GM23338 (cell line): ENCODE measurements around a stretch of chr12.

- PRO-cap: no peak
- RAMPAGE, long total RNA: no peak
These were observed 16.7 kb downstream of the NCOR2 start for GRCh38 chr12:124550636-124551172.

GRCh38 chr12:124567669-124568032 is 239 bp upstream of the NCOR2 start:
- PRO-cap: no peak
- RAMPAGE, long total RNA: no peak

- PRO-cap: no peak
- RAMPAGE, long total RNA: no peak
These were observed 132.5 kb upstream of the NCOR2 start for GRCh38 chr12:124699854-124700347.

- PRO-cap: no peak
- RAMPAGE, long total RNA: no peak
These were observed 108.5 kb downstream of the SCARB1 start for GRCh38 chr12:124755074-124755573.

DNA sequence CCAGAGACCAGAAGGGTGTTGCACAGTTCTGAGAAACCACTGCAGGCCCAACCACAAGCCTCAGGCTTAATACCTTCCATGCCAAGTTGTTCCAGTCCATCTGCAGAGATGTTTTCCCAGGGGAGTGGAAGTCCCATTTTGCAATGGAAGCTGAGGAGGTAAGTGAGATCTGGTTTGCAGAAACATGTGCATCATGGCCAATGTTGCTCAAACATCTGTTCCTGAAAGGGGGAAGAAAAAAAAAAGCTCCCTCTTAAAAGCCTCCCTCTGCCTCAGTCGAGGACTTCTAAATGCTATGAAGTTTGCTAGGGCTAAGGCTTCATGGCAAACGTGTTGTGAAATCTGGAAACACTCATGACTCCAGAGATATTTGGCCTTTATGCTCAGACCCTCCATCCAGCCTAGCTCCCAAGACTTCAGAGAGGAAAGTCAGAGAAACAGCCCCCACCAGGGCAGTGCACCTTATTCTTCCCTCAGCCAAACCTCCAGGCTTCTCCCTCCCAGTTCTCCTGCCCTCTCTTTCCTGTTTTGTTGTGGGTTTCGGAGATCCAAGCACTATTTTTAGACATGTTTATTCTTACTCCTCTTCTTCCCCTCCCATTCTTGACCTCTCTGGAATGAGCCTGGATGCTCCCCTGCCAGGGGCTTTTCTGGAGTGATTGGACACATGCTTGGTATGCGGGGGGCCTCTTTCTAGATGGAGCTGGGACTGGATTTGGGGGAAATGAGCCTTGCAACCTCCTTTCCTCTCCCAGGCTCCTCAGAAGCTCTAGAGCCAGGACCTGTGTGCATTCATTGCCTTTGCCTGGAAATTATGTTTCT is 98.4 kb downstream of the SCARB1 start:
- PRO-cap: no peak
- RAMPAGE, long total RNA: no peak

- PRO-cap: no peak
- RAMPAGE, long total RNA: no peak
These were observed 2.3 kb upstream of the UBC start for GRCh38 chr12:124916717-124917119.

- PRO-cap: no peak
- RAMPAGE, long total RNA: no peak
These were observed 35.7 kb upstream of the AACS start for GRCh38 chr12:125029393-125030022.

- PRO-cap: no peak
- RAMPAGE, long total RNA: no peak
These were observed 53.5 kb downstream of the AACS start for GRCh38 chr12:125118513-125119298.

- PRO-cap: no peak
- RAMPAGE, long total RNA: no peak
These were observed 704.8 kb downstream of the TMEM132B start for GRCh38 chr12:125890987-125891446.

DNA sequence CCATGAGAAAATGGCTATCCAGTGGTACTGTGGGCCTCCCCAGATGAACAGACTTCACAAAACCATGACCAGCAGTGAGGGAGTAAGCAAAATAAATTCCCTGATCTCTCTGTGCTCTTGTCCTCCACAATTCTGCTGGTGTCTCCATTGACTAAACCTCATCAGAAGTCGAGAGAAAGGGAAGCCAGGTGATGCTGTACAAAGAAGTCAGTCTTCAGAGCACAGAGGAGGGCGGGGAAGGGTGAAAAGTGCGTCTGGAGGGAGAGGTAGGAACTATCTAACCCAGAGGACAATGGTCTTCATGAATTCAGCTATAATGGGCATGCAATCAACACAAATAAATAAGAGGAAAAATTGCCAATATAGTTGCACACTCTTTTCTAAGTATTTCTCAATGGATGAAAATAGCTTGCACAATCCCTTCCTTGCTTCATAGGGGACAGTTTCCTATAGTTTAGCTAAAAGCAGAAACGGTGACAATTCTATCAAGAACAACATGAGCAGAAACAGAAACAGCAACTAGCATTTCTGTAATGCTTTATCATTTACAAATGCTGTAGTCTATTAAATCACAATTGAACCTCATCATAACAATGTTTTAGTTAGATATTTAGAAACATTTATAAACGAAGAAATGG is 810.2 kb downstream of the TMEM132B start:
- PRO-cap: no peak
- RAMPAGE, long total RNA: no peak

DNA sequence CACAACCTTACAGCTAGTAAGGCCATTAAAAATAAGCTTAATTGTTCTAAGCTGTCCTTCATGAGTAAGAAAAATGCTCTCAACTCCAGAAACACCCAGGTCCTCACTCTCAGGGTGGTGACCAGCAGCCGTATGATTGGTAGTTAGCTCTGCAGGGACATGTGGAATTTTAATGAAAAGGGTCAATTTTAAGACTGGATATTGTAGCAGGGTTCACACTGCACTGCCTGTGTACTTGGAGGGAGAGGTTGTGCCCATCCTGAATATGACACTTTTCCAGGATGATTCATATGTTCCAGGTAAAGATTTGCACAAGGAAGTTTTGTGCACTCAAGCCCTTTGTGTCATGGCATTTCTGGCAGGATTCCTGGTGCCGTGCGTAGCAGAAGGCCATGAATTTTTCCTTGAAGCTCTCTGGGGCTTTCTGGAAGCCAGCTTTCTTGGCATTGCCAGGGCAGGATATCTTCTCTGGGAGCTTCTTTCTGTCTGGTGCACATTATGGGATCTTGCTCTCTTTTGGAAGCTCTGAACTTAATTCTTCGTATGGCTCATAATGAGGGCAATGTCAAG is 1012.8 kb downstream of the TMEM132B start:
- PRO-cap: no peak
- RAMPAGE, long total RNA: no peak

- PRO-cap: unidirectional peak, minus-strand start at chr12:126583585
- RAMPAGE, long total RNA: no peak
These were observed 1397.1 kb downstream of the TMEM132B start for GRCh38 chr12:126583251-126583681.

- PRO-cap: no peak
- RAMPAGE, long total RNA: no peak
These were observed 1504.0 kb downstream of the TMEM132B start for GRCh38 chr12:126690220-126690586.

DNA sequence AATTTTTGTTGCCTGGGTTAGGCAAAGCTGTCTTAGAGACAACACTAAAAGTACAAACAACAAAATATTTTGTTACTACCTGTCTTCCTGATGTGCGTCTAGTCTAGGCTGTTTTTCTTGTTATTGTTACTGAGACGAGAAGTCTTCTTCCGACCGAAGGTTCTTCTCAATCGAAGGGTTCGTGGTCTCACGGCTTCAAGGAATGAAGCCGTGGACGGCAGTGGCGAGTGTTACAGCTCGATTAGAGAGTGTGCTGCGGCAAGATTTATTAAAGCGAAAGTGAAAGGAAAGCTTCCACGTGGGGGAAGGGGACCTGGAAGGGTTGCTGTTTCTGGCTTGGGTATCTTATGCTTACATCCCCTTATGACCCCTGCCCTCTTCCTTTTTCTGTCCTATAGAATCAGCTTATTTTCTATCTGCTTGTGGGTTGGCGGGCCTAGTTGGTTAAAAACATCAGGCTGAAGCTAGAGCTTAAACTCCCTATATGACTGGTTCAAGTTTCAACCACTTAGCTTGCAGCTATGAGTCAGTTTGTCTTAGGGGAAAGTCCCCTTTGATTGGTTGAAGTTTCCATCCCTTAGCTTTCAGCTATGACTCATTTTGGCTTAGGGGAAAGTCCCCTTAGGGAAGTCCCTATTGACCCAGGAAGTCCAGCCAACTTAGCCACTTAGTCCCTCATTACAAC is 1494.8 kb upstream of the TMEM132C start:
- PRO-cap: no peak
- RAMPAGE, long total RNA: no peak

DNA sequence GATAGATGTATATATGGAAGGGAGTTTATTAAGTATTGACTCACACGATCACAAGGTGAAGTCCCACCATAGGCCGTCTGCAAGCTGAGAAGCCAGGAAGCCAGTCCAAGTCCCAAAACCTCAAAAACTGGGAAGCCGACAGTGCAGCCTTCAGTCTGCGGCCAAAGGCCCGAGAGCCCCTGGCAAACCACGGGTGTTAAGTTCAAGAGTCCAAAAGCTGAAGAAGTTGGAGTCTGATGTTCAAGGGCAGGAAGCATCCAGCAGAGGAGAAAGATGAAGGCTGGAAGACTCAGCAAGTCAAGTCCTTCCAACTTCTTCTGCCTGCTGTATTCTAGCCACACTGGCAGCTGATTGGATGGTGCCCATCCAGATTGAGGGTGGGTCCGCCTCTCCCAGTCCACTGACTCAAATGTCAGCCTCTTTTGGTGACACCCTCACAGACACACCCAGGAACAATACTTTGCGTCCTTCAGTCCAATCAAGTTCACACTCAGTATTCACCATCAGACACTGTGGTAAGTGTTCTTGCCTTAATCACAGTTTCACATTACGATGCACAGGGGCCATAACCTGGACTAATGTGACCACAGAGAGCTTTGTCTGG is 1084.8 kb upstream of the TMEM132C start:
- PRO-cap: no peak
- RAMPAGE, long total RNA: no peak

GRCh38 chr12:127898571-127899005 is 368.4 kb upstream of the TMEM132C start:
- PRO-cap: no peak
- RAMPAGE, long total RNA: no peak

- PRO-cap: no peak
- RAMPAGE, long total RNA: no peak
These were observed 219.9 kb downstream of the TMEM132C start for GRCh38 chr12:128486889-128487283.

GRCh38 chr12:128803632-128804215 is 20.0 kb downstream of the SLC15A4 start:
- PRO-cap: no peak
- RAMPAGE, long total RNA: no peak

GRCh38 chr12:128819778-128820630 is 3.8 kb downstream of the SLC15A4 start:
- PRO-cap: no peak
- RAMPAGE, long total RNA: no peak

- PRO-cap: bidirectional peak, plus-strand start at chr12:128824479, minus-strand start at chr12:128824444; bidirectional peak, plus-strand start at chr12:128824522, minus-strand start at chr12:128824567; unidirectional peak, minus-strand start at chr12:128824693; unidirectional peak, minus-strand start at chr12:128824775
- RAMPAGE, long total RNA: no peak
These were observed 804 bp upstream of the SLC15A4 start for GRCh38 chr12:128824355-128825169.